Thyroid gland (tissue), 7 donors: ENCODE measurements around a stretch of chr19.

GRCh38 chr19:6091645-6092101 is 18.6 kb downstream of the RFX2 start:
- PRO-cap, 2 experiments = no peak in any of the 2 experiments
- RAMPAGE, long total RNA, 5 experiments = no peak in any of the 5 experiments

- PRO-cap, 2 experiments = no peak in any of the 2 experiments
- RAMPAGE, long total RNA, 5 experiments = no peak in any of the 5 experiments
Observed at GRCh38 chr19:6099132-6100121, 10.9 kb downstream of the RFX2 start.

GRCh38 chr19:6161586-6161960 is 26.1 kb downstream of the ACSBG2 start:
- PRO-cap, 2 experiments = no peak in any of the 2 experiments
- RAMPAGE, long total RNA, 5 experiments = no peak in any of the 5 experiments

DNA sequence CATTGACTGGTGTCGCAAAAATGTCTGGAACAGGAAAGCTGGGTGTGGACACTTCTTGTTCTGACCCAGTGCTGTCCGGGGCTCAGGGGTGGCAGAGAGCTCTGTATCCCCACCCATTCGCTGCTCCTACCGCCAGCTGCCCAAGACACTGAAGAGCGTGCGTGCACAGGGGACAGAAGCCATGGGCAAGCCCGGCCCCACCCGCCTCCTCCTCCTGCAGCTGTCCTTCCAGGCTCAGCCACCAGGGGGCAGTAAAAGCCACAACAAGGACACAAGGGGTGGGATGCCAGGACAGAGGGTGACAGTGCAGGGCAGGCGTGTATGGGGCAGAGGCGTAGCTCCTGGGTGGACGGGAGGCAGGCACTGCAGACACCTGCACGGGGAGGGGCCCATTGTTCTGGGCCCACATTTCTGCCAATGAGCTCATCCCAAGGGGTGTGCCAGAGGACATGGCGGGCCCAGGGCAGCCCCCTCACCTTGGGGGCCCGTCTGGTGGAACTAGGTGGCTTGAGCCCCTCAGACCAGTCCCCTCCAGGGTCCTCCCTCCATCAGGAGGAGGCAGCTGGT is 61.3 kb downstream of the MLLT1 start:
- PRO-cap, 2 experiments = no peak in any of the 2 experiments
- RAMPAGE, long total RNA, 5 experiments = no peak in any of the 5 experiments

DNA sequence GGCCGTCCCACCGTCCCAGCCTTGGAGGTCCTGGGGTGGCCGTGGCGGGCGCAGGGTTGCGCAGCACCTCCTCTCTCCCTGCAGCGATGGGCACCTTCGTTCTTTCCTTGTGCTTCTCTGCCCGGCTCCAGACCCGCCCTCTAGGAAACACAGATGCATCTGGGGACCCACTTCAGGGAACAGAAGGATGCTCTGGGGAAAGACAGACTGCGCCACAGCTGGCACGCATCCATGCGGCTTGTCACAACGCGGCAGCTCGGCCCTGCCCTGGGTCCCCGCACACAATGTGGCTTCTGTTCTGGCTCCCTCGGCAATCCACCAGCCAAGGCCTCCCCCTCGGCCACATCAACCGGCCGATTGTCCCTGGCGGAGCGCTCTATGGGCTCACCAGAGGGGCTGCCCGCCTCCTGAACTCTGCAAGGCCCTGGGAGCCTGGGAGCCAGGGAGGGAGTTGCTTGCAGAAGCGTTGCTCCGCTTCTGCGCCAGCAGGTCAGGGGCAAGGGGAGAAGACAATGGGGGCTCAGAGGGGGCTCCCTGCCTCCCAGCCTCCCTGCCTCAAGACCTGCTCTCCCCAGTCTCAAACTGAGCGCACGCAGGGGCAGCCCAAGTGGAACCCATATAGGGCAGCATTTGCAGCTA is 38.1 kb downstream of the MLLT1 start:
- PRO-cap, 2 experiments = no peak in any of the 2 experiments
- RAMPAGE, long total RNA, 5 experiments = no peak in any of the 5 experiments

DNA sequence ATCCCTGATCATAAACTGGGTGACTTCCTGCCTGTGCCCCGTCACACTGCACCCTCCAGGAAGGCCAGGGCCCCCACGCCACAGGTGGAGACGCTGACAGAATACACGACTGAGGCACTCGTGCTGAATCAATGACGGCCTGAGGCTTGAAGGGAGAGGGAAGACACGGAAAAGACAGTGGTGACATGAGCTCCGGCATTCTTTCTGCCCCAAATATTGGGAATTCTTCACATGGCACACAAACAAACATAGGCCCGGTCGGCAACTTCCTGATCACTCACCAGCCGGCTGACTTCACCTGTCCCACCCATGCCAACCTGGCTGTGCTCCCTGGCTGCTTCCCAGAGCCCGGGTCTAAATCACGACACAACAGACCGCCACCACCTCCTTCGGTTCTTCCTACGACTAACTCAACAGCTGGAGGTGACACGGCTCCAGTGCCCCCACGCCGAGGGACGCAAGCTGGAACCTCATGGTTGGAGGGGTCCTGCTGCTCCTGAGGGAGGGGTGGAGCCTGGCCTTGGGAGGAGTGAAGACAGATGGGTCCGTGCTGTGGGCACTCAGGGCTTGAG is 9.7 kb downstream of the MLLT1 start:
- PRO-cap, 2 experiments = no peak in any of the 2 experiments
- RAMPAGE, long total RNA, 5 experiments = no peak in any of the 5 experiments

DNA sequence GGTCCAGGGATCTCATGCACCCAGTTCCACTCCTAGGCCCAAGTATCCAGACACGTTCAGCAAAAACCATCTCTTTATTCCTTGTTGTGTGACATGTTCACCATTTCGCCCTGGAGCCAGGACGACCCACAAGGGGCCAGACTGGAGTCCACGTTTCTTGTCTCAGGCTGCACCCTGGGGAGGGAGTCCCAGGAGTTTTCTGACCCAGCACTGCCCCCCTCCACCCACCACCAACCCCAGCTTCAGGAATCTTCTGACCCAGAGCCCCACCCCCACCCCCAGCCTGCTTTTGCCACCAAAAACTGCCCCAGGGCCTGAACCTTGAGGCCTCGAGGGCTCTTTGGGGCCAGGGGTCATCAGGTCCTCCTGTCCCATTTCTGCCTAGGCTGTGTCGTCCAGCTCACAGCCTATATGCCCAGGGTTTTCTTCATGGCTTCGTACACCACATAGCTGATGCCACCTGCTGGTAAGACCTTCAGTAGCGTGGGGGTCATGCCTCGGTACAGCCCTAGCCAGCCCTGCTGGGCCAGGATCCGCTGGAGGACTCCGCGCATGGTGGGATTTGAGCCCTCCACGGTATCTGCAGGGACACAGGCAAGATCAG is 1.5 kb upstream of the KHSRP start:
- PRO-cap, 2 experiments = no peak in any of the 2 experiments
- RAMPAGE, long total RNA, 5 experiments = no peak in any of the 5 experiments

DNA sequence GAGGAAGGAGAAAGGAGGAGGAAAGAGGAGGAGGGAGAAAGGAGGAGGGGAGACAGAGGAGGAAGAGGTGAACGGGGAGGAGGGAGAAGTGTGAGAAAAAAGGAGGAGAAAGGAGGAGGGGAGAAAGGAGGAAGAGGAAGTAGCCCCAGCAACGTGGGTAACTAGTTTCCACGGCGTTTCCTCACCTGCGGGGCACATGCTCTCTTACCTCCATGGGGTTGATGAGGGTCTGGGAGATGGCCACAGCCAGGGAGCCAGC is 4.1 kb downstream of the SLC25A41 start:
- PRO-cap, 2 experiments = no peak in any of the 2 experiments
- RAMPAGE, long total RNA, 5 experiments = no peak in any of the 5 experiments

DNA sequence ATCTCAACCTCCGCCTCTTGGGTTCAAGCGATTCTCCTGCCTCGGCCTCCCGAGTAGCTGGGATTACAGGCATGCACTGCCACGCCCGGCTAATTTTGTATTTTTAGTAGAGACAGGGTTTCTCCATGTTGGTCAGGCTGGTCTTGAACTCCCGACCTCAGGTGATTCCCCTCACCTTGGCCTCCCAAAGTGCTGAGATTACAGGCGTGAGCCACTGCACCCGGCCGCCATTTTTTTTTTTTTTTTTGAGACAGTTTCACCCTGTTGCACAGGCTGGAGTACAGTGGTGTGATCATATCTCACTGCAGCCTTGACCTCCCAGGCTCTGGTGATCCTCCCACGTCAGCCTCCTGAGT is 3.2 kb upstream of the TUBB4A start:
- PRO-cap, 2 experiments = no peak in any of the 2 experiments
- RAMPAGE, long total RNA, 5 experiments = no peak in any of the 5 experiments

DNA sequence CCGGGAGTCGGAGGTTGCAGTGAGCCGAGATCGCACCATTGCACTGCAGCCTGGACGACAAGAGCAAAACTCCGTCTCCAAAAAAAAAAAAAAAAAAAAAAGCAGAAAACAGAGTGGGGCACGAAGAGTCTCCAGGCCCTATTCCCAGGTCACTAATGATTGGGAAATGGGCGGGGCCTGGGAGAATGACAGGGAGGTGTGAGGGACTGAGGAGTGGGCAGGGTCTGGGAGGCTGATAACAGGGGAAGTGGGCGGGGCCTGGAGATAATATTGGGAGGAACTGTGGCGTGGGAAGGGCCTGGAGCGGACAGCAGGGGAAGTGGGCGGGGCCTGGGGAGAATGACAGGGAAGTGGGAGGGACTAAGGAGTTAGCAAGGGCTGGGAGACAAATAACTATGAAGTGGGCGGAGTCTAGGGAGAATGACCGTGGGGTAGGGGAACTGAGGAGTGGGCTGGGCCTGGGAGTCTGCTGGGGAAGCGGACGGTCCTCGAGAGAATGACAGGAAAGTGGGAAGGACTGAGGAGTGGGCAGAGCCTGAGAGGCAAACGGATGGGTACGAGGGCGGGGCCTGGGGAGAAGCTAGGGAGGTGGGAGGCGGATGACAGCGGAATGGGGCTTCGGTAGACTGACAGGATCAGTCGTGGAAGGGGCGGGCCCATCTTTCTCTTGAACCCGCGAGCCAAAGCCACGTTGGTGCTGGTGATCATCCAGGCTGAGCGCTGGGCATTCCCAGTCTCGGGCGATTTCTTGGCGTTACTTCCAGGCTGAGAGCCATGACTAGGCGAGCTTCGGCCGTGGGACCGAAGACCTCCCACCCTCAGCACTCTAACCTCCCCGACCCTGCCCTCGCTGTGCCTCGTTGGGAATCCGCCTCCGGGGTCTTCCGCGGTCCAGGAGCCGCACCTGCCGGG is 14.0 kb upstream of the TUBB4A start:
- PRO-cap, 2 experiments = peak in 1 of 2 experiments; most common plus-strand start position 418 of the sequence (in 1)
- RAMPAGE, long total RNA, 5 experiments = no peak in any of the 5 experiments

DNA sequence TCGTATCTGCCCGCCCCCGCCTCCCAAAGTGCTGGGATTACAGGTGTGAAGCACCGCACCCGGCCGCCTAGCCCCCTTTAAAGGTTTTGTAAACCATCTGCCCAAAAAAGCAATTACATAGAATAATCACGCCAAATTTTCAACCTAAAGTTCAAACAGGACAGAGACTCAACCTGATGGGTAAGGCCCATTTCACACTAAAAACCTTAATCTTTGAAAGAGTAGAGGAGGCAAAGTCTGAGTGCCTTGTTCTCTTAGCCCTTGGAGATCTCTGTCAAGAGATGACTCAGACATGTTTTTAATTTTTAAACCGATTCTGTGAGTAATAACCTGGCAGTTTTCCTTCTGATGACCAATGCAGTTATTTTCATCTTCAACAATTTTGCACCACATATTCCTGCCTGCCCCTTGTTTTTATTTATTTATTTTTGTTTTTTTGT is 11.6 kb upstream of the TNFSF9 start:
- PRO-cap, 2 experiments = peak in 1 of 2 experiments; most common minus-strand start position 273 of the sequence (in 1)
- RAMPAGE, long total RNA, 5 experiments = no peak in any of the 5 experiments

DNA sequence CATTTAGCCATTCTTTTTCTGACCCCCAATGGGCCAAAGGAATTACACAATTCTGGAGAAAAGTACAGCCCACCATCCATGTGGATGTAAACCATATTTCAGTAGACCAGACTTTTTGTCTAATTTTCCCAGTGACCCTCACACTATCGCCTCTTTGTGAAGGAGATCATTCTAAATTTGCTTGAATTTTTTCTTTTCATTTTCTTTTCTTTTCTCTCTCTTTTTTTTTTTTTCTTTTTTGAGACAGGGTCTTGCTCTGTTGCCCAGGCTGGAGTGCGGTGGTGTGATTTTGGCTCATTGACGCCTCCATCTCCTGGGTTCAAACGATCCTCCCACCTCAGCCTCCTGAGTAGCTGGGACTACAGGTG is 15.3 kb downstream of the C3 start:
- PRO-cap, 2 experiments = no peak in any of the 2 experiments
- RAMPAGE, long total RNA, 5 experiments = no peak in any of the 5 experiments

DNA sequence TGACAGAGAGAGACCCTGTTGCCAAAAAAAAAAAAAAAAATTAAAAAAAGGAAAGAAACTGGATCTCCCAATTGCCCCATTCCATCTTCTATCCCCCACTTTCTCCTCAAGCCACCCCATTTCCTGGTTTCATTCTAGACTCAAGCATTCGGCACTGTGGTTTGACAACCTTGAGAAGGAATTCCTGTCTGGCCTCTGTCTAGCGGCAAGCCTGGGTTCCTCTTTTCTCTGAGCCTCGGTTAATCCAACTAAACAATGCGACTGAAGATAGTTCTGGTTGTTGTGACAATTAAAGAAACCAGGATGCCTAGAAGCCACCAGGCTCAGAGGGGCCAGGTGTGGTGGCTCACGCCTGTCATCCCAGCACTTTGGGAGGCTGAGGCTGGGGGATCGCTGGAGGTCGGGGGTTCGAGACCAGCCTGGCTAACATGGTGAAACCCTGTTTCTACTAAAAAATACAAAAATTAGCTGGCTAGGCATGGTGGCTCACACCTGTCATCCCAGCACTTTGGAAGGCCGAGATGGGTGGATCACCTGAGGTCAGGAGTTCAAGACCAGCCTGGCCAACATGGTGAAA is 3.4 kb upstream of the C3 start:
- PRO-cap, 2 experiments = no peak in any of the 2 experiments
- RAMPAGE, long total RNA, 5 experiments = no peak in any of the 5 experiments

GRCh38 chr19:6739882-6740558 is 540 bp downstream of the TRIP10 start:
- PRO-cap, 2 experiments = no peak in any of the 2 experiments
- RAMPAGE, long total RNA, 5 experiments = no peak in any of the 5 experiments

- PRO-cap, 2 experiments = no peak in any of the 2 experiments
- RAMPAGE, long total RNA, 5 experiments = no peak in any of the 5 experiments
Observed at GRCh38 chr19:6743228-6743698, 3.8 kb downstream of the TRIP10 start.

GRCh38 chr19:6744909-6745375 is 5.5 kb downstream of the TRIP10 start:
- PRO-cap, 2 experiments = peak in 1 of 2 experiments; most common plus-strand start chr19:6745227 (in 1); most common minus-strand start chr19:6745085 (in 1)
- RAMPAGE, long total RNA, 5 experiments = no peak in any of the 5 experiments

- PRO-cap, 2 experiments = peak in 2 of 2 experiments; most common plus-strand start chr19:6766216 (in 2); most common minus-strand start chr19:6766055 (in 2)
- RAMPAGE, long total RNA, 5 experiments = no peak in any of the 5 experiments
Observed at GRCh38 chr19:6765886-6766450, 1.3 kb downstream of the SH2D3A start.

GRCh38 chr19:6766451-6766869 is 775 bp downstream of the SH2D3A start:
- PRO-cap, 2 experiments = no peak in any of the 2 experiments
- RAMPAGE, long total RNA, 5 experiments = no peak in any of the 5 experiments

DNA sequence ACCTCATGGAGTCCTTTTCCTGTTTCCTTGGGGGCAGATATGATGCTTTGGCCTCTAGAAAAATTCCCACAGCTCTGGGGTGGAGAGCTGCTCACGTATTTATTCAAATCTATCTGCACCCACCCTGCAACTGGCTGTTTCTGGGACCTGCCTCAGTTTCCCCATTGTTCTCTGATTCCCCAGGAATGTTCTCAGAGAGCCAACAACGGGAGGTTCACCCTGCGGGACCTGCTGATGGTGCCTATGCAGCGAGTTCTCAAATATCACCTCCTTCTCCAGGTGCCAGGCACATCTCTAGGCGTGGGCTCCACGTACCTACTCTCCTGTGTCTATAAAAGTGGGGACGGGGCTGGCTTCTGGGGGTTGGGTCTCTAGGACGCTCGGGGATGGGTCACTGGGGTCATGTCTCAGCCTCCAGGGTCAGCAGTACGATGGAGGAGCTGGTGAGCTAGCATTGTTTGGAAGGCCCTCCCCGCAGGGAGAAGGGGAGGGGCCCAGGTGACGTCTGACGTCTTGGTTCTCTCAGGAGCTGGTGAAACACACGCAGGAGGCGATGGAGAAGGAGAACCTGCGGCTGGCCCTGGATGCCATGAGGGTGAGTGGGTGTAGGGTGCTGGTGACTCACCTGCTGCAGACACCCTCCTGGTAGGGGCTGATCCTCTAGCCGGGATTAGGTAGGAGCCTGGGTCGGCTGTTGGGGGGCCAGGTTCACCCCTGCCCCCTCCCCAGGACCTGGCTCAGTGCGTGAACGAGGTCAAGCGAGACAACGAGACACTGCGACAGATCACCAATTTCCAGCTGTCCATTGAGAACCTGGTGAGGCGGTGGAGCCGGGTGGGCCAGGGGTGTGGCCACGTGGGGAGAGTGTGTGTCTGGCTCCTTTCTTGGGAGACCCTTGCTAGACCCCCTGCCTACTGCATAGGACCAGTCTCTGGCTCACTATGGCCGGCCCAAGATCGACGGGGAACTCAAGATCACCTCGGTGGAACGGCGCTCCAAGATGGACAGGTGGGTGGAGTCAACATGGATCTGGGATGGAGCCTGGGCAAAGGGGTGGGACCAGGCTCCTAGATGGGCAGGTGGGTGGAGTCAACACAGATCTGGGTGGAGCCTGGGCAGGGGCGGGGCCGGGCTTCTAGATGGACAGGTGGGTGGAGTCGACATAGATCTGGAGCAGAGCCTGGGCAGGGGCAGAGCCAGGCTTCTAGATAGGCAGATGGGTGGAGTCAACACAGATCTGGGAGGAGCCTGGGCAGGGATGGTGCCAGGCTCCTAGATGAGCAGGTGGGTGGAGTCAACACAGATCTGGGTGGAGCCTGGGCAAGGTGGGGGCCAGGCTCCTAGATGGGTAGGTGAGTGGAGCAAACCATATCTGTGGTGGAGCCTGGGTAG is 55.9 kb downstream of the VAV1 start:
- PRO-cap, 2 experiments = no peak in any of the 2 experiments
- RAMPAGE, long total RNA, 5 experiments = no peak in any of the 5 experiments

GRCh38 chr19:7114486-7114873 is 45.0 kb downstream of the ZNF557 start:
- PRO-cap, 2 experiments = no peak in any of the 2 experiments
- RAMPAGE, long total RNA, 5 experiments = no peak in any of the 5 experiments